Right common carotid artery plus branches (tissue), 1 donor: Measurements from ENCODE around the genes ACTN1 and SUSD6.

DNA sequence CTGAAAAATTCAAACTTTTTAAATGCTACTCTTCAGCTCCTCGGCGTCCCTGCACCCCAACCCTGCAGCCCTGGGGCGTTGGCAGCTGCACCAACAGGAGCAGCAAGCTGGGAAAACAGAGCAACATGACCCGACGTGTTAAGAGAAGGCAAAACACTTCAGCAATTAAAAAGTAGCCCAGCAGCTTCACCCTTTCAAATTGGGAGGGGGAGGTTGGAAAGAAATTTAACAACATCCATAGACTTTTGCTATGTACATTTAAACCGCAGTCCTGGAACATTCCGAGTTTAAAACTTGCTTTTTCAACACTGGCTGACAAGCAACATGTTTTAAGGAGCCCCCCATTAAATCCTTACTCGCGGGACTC, 1.1 kb downstream of the ZFP36L1 start:
- PRO-cap: no peak

DNA sequence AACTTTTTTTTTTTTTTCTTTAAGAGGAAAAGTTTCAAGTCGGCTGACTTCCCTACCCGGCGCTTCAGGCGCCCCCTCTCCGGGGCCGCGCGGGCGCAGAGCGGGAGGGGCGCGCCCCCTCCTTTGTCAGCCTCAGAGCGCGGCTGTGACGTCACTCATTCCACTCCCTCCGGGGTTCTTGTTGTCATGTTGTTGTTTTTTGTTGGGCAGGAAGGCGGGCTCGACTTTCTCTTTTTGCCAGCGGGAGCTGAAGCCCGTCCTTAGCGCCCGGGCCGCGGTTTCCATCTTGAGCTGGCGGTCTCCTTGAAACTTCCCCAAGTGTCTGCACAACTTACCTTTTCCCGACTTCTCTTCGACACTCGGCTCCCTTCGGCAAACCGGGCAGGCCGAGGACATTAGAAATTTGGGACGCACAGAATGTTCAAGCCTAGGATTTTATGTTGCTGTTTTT, 473 bp upstream of the ZFP36L1 start:
- PRO-cap: bidirectional peak, plus-strand start at position 67 of the sequence, minus-strand start at position 74 of the sequence; bidirectional peak, plus-strand start at position 195 of the sequence, minus-strand start at position 288 of the sequence; bidirectional peak, plus-strand start outside the sequence, minus-strand start at position 405 of the sequence

- PRO-cap: bidirectional peak, plus-strand start at chr14:68795211, minus-strand start at chr14:68795246
Measured at GRCh38 chr14:68795128-68795585, 2.3 kb upstream of the ZFP36L1 start.

- PRO-cap: no peak
Measured at GRCh38 chr14:68876933-68877526, 84.2 kb upstream of the ZFP36L1 start.

- PRO-cap: no peak
Measured at GRCh38 chr14:68889659-68890031, 89.5 kb downstream of the ACTN1 start.

- PRO-cap: no peak
Measured at GRCh38 chr14:68908133-68908530, 71.0 kb downstream of the ACTN1 start.

DNA sequence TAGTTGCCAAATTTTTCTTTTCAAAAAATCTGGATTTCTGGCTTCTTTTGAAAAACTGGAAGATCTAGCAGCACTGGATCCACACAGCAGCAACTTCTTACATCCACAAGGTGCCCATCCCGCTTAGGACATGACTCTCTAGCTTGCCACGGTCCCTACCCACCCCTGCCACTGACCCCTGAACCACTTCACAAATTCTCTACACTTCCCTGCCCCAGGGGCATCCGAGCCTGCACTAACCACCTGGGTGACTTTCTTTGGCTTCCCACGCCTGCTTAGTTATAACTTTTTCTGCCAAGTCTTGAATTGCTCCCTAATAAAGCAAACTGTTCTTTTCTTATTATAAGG, 60.0 kb downstream of the ACTN1 start:
- PRO-cap: no peak

- PRO-cap: unidirectional peak, minus-strand start at chr14:68962139
Measured at GRCh38 chr14:68961652-68962537, 17.2 kb downstream of the ACTN1 start.

GRCh38 chr14:68978975-68979415, at the start of gene ACTN1:
Gene ACTN1, minus strand, starts transcription at chr14:68979302.
- PRO-cap: bidirectional peak, plus-strand start at chr14:68979045, minus-strand start at chr14:68979080; bidirectional peak, plus-strand start at chr14:68979559, minus-strand start at chr14:68979258

DNA sequence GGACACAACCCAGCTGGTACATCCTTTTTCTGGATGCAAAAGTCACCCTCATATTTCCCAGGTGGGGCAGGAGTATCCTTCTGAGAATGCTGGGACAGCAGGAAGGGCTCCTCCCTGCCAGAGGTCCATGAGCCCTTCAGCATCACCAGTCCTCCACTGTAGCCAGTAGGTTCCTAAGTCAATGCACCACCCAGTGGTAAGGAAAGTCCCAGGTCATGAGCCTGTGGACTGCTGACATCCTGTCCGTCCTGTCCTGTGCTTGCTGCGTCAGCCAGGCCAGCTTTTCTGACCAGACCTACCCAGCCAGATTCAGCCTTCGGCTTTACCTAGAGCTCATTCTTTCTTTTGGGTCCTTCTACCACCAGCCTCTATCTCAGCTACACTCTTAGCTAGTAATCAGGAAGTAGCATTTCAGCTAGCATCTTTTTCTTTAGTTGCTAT, 23.0 kb upstream of the ACTN1 start:
- PRO-cap: no peak

DNA sequence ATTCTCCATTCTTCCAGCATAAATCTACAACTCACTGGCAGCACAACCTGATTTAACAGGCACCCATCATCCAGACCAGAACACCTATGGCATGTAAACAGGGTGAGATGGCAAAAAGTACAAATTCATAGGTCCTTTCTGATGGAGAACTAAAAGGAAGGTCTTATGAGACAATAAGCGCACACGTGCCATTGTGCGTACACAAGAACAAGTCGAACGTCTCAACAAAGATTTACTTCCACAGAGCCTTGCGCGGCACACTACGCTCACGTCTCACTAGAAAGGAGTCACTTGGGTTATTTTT, 74.2 kb upstream of the ACTN1 start:
- PRO-cap: no peak

GRCh38 chr14:69281420-69281844, 21.5 kb downstream of the GALNT16 start:
- PRO-cap: no peak

DNA sequence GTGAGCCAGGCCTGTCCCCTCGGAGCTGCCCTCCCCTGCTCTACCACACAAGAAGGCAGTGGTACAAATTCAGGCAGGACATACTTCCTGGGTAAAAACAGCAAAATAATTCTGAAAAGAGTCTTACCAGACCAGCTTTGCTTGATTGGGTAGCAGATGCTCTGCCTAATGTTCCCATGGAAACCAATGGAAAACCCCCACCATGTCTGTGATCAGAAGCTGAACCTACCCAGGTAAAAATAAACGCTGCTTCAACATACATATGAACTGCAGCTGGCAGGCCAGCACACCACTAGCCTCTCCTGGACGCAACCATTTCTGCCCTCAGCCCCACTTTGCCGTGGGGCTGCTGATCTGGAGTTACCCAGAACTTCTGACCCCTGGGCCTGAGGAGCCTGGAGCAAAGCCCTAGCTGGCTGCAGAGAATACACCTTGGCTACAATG, 43.2 kb downstream of the ERH start:
- PRO-cap: no peak

GRCh38 chr14:69611501-69612428, at the start of gene SUSD6:
Gene SUSD6, plus strand, starts transcription at chr14:69611596.
- PRO-cap: bidirectional peak, plus-strand start at chr14:69611596, minus-strand start at chr14:69611452; unidirectional peak, plus-strand start at chr14:69611926; bidirectional peak, plus-strand start at chr14:69612173, minus-strand start at chr14:69612176

GRCh38 chr14:69643297-69644099, 32.1 kb downstream of the SUSD6 start:
- PRO-cap: no peak

GRCh38 chr14:69770409-69770796, 3.5 kb downstream of the SRSF5 start:
- PRO-cap: no peak

DNA sequence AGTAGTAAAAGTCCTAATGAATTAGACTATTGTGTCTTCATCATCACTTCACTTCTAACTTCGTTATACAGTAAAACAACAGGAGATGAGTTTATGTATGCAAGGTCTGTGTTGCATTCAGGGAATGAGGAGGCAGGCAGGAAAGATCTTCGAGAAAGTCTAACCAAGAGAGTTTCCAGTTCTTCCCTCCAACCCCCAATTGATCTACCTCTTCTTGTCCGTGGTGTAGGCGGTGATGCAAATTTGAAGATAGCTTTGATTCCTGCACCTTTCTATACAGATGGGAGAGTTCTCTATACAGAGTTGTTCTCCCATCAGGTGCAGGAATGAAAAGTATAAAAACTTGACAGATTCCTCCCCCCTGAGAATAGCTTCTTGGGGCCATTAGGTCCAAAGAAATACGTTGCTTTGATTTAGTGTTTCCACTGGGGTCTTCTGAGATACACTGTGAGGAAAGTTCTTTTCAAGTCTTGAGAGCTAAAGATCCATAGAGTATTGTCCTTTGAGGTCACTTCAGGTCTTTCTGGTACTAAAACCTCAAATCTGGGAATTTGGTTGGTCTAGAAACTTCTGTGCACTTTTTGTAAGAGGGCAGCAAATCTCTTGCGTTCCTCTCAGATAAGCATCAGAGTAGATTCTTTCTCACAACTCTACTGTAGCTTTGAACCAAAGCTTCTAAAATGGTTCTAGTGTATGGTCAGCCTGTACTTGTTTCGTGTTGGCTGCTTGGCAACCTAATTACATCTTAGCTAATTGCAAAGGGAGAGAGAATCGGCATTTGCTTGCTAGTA, 9.8 kb downstream of the SRSF5 start:
- PRO-cap: no peak

DNA sequence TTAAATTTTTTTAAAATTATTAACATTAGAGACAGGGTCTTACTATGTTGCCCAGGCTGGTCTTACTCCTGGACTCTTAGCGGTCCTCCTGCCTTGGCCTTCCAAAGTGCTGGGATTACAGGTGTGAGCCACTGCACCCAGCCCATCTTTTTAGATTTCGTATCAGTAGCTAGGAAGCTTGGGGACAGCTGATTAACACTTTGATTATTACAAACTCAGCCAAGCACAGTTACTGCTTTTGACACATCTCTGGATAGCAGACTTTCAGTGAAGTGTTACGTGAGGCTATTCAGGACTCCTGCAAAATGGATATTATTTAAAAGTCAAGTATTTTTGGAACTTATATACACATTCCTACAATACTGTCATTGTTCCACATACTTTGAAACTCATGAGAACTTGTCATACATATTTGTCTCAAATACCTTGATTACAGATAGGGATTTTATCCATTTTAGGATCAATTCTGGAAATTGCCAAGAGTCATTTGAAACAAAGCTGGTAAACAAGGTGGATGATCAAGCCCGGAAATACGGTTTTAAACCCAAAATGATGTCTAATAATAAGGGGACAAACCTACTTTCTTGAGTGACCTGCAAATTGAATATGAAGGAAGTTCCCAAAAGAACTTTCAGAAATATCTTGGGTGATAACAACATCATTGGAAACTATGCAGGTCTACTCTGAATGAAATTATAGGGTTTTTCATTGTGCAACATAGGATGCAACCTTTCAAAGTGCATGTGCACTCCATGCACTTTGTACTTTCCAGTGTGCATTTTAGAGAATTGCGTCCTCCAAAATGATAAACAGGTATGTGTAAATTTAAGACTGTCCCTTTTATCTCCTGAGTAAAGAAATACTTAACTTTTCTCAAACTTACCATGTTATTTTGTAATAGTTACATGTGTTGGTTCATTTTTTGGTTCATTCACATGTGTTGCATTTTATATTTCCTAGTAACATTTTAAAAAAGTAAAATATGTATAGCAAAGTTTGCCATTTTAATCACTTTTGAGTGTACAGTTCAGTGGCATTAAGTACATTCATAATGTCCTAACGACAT, 12.9 kb downstream of the SRSF5 start:
- PRO-cap: no peak

- PRO-cap: no peak
Measured at GRCh38 chr14:70031157-70031777, 152.1 kb downstream of the SMOC1 start.

DNA sequence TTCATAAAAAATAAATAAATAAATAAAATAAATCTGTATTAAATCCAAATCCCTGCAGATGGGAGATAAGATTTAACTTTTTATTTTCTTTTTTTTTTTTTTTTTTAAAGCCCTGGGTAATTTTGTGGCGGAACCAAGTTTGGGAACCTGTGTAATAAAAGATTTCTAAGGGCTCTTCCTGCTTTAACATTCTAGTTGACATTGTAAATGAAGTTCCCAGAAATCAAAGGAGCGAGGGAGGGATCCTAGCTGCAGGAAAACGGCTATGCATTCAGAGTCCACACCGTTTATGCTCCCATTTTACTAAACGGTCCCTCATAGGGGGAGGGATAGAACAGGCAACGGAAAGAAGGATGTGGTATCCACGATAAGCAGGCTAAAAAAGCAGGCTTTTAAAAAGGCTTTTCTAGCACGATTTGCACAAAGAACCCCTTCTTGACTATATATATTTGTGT, 633 bp downstream of the SYNJ2BP start:
- PRO-cap: no peak